ENCODE data around the gene ELAVL4.

- PRO-cap, 3 experiments = no peak in any of the 3 experiments
- RRBS = no CpG with 5 or more reads among the region's 2 CpGs
Measured at GRCh38 chr1:47875957-47876221, 121.3 kb downstream of the TRABD2B start.

- PRO-cap, 3 experiments = no peak in any of the 3 experiments
Measured at GRCh38 chr1:48471048-48471247, 1.1 kb downstream of the SPATA6 start.

- PRO-cap, 3 experiments = no peak in any of the 3 experiments
- RRBS = no CpG with 5 or more reads among the region's 6 CpGs
Measured at GRCh38 chr1:50105566-50106056, 3.1 kb upstream of the ELAVL4 start.

- PRO-cap, 3 experiments = no peak in any of the 3 experiments
- RRBS = no CpG with 5 or more reads among the region's 12 CpGs
Measured at GRCh38 chr1:50108363-50109118, at the start of gene ELAVL4. TSS of gene ELAVL4 (plus strand) at chr1:50108920.

DNA sequence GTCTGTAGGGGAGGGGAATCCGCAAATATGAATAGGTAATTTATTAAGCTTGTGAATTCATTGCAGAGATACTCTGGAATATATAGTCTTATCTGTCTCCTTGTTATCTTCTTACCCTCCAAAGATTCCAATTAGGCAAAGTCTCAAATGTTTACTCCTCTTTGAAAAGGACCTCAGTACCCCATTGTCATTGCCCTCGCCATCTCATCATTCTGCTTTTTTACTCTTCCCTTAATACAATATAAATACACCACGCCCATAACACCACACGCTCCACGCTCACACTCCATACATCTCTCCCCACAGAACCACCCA lies 1.0 kb downstream of the FAF1 start:
- PRO-cap, 3 experiments = no peak in any of the 3 experiments
- RRBS = no CpG with 5 or more reads among the region's 5 CpGs

- PRO-cap, 3 experiments = no peak in any of the 3 experiments
- RRBS = no CpG with 5 or more reads among the region's 3 CpGs
Measured at GRCh38 chr1:50960492-50960640, 299 bp upstream of the FAF1 start.

DNA sequence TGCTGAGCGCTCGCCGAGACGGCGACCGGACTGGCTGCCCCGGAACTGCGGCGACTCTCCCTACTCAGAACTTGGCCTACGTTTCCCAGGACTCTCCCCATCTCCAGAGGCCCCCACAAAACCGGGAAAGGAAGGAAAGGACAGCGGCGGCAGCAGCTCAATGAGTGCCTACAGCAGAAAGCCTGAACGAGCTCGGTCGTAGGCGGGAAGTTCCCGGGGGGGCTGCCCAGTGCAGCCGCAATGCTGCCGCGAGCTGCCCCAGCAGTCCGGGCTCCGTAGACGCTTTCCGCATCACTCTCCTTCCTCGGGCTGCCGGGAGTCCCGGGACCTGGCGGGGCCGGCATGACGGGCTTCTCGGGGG lies 936 bp upstream of the CDKN2C start:
- PRO-cap, 3 experiments = no peak in any of the 3 experiments
- RRBS = 2% methylated on average over 29 of the region's 32 CpGs

DNA sequence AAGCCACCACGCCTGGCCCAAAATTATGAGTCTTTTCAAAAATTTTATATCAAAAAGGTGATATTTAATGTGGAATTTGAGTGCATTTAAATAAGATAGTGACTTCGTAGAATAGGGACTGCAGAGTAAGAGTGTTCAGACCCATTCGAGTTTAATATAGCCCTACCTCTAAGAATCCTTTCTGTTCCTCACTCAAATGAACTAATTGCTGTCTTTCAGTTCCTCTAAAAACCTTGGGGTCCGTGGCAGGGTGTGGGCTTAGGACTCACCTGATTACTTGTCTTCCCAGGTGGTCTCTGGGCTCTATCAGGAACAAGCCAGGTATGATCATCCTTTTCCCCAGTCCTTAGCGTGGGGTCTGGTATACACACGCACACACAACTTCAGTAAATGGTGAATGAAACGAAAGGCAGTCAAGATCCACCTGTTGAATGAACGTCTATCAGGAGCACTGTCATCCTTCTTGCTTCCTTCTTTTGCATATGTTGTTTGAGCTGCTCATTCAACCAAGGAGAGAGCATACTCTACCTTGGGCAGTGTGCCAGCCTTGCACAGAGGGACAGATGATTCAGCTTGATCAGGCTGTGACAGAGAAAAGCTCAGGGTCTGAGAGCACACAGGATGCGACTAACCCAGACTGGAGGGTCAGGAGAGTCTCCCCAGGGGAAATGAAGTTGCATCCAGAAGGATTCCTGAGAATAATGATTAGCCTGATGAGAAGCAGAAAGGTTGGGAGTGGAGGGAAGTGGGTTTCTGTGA lies 1.2 kb upstream of the RNF11 start:
- PRO-cap, 3 experiments = peak in 2 of 3 experiments; most common plus-strand start position 590 of the sequence (in 2)
- RRBS = no CpG with 5 or more reads among the region's 9 CpGs

GRCh38 chr1:51325864-51326791 lies 4.2 kb downstream of the TTC39A start:
- PRO-cap, 3 experiments = peak in 3 of 3 experiments; most common plus-strand start chr1:51326070 (in 1); most common minus-strand start chr1:51325929 (in 3)
- RRBS = 40% methylated on average over 3 of the region's 18 CpGs

- PRO-cap, 3 experiments = no peak in any of the 3 experiments
- RRBS = no CpG with 5 or more reads among the region's 9 CpGs
Measured at GRCh38 chr1:51370872-51371223, 40.5 kb upstream of the TTC39A start.

GRCh38 chr1:51514416-51515089 lies 4.5 kb downstream of the EPS15 start:
- PRO-cap, 3 experiments = no peak in any of the 3 experiments
- RRBS = no CpG with 5 or more reads among the region's 4 CpGs

- PRO-cap, 3 experiments = no peak in any of the 3 experiments
- RRBS = no CpG with 5 or more reads among the region's 5 CpGs
Measured at GRCh38 chr1:51516945-51517796, 1.9 kb downstream of the EPS15 start.

DNA sequence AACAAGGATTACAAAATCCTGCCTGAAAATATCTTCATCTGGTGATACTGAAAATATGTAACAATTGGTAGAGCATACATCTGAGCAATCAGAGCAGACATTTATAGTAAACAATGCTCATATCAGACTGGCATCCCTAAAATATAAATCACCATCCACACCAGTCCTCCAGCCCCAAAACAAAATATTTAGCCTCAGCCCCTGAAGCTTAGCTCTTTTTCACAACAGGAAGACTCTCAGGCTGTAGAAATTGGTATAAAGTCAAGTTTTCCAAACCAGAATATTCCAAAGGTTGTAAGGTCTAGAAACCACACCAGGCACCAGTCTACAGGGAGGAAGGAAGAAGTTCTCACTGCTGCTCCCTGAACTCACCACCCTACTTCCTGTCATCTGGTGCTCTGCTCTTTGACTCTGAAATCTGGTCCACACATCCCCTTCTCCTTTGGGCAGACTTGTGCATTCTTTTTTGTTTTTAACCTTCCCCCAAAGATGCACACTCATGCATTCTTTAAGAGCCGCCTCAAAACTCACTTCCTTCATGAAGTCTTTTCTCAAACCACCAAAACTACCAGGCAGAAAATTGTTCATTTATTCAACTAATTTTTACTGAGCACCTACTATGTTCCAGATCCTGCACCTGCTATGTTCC lies 29.9 kb upstream of the EPS15 start:
- PRO-cap, 3 experiments = no peak in any of the 3 experiments
- RRBS = no CpG with 5 or more reads among the region's 1 CpG

- PRO-cap, 3 experiments = no peak in any of the 3 experiments
- RRBS = no CpG with 5 or more reads among the region's 4 CpGs
Measured at GRCh38 chr1:51789020-51789857, 89.3 kb downstream of the NRDC start.

DNA sequence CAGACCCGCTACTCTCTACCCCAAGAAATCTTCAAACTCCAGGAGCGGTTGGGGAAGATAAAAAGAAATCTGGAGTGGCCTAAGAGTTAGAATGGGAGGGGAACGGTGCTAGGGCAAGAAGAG lies 312 bp downstream of the TXNDC12 start:
- PRO-cap, 3 experiments = no peak in any of the 3 experiments
- RRBS = no CpG with 5 or more reads among the region's 3 CpGs

DNA sequence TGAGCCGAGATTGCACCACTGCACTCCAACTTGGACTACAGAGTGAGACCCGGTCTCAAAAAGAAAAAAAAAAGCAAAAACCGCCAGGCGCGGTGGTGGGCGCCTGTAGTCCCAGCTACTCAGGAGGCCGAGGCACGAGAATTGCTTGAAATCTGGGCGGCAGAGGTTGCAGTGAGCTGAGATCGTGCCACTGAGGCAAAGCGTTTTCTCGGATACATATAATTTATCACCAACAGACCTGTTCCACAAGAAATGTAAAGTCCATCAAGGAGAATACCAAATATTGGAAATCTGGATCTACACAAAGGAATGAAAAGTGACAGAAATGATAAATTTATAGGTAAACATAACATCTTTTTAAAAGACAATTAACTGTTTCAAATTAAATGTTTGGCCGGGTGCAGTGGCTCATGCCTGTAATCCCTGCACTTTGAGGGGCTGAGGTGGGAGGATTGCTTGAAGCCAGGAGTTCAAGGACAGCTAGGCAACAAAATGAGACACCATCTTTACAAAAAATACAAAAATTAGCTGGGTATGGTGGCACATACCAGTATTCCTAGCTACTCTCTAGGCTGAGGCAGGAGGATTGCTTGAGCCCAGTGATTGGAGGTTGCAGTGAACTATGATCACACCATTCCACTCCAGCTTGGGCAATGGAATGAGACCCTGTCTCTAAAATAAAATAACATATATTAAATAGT lies 51.1 kb downstream of the CC2D1B start:
- PRO-cap, 3 experiments = no peak in any of the 3 experiments
- RRBS = no CpG with 5 or more reads among the region's 13 CpGs

DNA sequence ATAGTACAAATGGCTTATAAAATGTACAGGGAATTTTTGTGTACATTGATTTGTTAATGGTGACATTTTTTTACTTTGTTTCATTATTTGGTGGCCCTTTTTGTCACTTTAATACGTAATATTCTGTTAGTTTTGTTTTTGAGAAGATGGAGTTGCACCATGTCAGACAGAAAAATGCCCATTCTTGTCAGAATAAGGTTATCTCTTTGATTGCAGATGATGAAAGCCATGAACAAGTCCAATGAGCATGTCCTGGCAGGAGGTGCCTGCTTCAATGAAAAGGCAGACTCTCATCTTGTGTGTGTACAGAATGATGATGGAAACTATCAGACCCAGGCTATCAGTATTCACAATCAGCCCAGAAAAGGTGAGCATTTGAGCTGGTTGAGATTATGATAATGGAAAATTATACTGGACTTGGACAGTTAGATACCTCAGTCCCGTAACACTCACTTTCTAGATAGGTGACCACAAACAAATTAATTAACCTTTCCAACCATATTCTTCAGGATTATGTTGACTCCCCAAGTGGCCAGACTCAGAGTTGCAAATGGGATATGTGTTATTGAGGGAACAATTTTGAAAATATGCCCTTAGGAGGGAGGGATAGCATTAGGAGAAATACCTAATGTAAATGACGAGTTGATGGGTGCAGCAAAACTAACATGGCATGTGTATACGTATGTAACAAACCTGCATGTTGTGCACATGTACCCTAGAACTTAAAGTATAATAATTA lies 33.3 kb downstream of the CC2D1B start:
- PRO-cap, 3 experiments = no peak in any of the 3 experiments
- RRBS = no CpG with 5 or more reads among the region's 4 CpGs

DNA sequence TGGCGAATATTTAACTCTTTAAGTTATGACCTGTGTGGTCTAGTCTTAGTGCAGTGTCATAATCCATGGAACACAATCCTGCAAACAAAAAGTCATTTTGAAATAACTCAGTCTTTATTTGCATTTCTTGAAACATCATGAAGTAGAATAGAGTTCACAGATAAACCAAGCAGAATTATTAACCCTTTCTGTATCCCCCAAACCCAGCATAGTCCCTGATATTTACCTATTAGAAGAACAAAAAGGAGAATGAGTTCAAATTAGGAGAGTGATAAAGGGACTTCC lies 19.9 kb downstream of the ZYG11B start:
- PRO-cap, 3 experiments = no peak in any of the 3 experiments
- RRBS = no CpG with 5 or more reads among the region's 1 CpG

- PRO-cap, 3 experiments = no peak in any of the 3 experiments
- RRBS = no CpG with 5 or more reads among the region's 3 CpGs
Measured at GRCh38 chr1:52814213-52814894, 28.2 kb upstream of the ZYG11A start.

GRCh38 chr1:52928090-52928534 lies 1.0 kb downstream of the SCP2 start:
- PRO-cap, 3 experiments = no peak in any of the 3 experiments
- RRBS = no CpG with 5 or more reads among the region's 15 CpGs